Esophagus squamous epithelium (tissue), 4 donors: ENCODE data around the genes GIGYF2, SAG and UGT1A8.

- PRO-cap: no peak
- RAMPAGE, long total RNA, 4 experiments: no peak in any of the 4 experiments
Observed at GRCh38 chr2:231627558-231628482, 35.2 kb downstream of the TEX44 start.

GRCh38 chr2:231684805-231685165 is 23.5 kb upstream of the PTMA start:
- PRO-cap: no peak
- RAMPAGE, long total RNA, 4 experiments: no peak in any of the 4 experiments

- PRO-cap: bidirectional peak, plus-strand start at chr2:232697331, minus-strand start at chr2:232697079
- RAMPAGE, long total RNA, 4 experiments: start-site peak on the plus strand in 4 of 4 experiments, at chr2:232697324-232697371 at its widest, 199 to 651 reads per replicate
Observed at GRCh38 chr2:232696716-232697499, at the start of gene GIGYF2. Gene GIGYF2, plus strand, starts transcription at chr2:232697331.

- PRO-cap: unidirectional peak, plus-strand start at chr2:232697560; unidirectional peak, minus-strand start at chr2:232697918
- RAMPAGE, long total RNA, 4 experiments: no peak in any of the 4 experiments
Observed at GRCh38 chr2:232697500-232698085, 462 bp downstream of the GIGYF2 start.

- PRO-cap: no peak
- RAMPAGE, long total RNA, 4 experiments: no peak in any of the 4 experiments
Observed at GRCh38 chr2:232790459-232791566, 14.4 kb upstream of the KCNJ13 start.

DNA sequence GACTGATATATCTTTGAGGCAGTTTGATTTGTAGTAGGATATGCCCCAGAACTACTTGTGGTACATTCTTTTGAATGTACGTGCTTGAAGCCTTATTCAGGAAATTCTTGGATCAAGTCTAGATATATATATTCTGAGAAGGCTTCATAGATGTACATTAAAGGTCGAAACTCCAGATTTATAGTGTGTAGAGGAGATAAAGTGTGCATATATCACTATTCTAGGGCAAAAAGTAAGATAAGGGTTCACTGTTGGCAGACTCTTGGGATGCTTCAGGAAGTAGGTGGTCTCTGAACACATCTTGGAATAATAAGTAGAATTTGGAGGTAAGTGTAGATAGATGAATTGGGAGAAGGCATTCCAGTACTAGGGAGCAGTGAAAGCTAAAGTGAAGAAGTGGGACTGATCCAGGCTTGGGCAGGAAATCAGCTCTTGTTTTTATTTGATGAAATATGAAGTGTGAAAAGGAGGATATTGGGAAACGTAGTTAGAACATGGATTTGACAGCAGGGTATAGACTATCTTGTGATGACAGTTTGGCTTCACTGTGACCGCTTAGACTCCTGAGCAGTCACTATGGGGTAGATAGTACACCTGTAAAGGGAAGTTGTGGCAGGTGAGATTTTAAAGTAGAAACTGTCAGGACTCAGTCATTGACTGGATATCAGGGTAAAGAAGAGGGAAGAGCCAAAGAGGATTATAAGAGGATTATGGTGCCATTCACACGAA is 16.5 kb upstream of the KCNJ13 start:
- PRO-cap: no peak
- RAMPAGE, long total RNA, 4 experiments: no peak in any of the 4 experiments

DNA sequence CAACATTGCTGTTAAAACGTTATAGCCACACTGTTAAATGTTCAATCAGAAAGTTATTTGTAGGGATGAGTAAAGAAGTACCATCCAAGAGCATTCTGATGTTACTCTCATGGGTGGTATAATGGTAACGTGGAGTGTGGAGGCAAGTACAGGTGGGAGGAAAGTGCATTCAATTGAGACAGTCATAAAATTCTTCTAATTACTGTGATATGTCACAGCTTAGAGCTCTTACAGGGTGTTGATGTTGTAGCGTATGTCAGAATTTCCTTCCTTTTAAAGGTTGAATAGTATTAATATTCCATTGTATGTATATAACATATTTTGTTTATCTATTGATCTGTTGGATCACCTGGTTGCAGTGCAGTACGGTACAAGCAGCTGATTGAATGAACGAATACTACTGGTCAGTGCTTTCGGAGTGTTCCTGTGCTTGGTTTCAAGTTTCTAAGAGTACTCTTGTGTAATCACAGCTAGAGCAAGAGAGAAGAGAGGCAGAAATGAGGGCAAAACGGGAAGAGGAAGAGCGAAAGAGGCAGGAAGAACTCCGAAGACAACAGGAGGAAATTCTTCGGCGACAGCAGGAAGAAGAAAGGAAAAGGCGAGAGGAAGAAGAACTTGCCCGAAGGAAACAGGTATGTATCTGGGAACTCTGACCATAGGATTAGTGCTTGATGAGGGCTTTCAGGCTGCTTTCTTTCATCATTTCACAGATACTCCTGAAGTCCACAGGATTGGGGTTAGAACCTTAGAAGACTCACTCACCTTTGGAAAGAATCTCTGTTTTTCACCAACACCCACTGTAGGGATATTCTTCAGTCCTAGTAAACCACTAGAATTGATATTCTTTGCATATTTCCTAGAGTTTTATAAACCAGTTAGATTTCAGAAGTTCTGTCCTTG is 40.3 kb upstream of the KCNJ13 start:
- PRO-cap: no peak
- RAMPAGE, long total RNA, 4 experiments: no peak in any of the 4 experiments

DNA sequence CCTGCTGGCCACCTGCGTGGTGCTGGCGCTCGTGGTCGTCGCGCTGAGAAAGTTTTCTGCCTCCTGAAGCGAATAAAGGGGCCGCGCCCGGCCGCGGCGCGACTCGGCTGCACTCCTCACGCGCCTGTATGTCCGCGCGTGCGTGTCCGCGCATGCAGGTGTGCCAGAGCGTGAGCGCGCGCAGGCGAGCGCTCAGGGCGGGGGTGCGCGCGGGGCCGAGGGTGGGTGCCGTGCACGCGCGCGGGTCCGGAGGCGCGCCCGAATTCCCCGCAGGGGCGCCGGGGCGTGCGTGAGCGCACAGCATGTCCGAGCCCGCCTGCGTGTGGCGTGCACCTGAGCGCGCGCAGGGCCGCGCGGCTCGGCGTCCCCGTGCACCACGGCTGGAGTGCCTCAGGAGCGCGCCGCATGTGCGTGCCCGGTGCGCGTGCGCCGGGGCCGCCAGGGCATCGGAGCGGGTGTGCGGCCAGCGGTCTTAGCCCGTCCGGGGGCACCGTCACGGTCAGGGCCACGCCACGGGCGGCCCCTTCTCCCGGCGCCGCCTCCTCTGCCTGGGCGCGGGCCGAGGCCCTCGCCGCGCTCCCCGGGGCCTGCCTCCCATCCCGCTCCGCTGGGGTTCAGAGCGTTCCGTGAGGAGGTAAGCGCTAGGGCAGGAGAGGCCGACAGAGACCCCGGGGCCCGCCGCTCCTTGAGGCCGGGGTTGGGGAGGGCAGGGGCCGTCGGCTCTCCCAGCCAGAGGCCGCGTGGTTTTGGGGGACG is 6.4 kb downstream of the SNORC start:
- PRO-cap: bidirectional peak, plus-strand start at position 406 of the sequence, minus-strand start at position 130 of the sequence
- RAMPAGE, long total RNA, 4 experiments: no peak in any of the 4 experiments

DNA sequence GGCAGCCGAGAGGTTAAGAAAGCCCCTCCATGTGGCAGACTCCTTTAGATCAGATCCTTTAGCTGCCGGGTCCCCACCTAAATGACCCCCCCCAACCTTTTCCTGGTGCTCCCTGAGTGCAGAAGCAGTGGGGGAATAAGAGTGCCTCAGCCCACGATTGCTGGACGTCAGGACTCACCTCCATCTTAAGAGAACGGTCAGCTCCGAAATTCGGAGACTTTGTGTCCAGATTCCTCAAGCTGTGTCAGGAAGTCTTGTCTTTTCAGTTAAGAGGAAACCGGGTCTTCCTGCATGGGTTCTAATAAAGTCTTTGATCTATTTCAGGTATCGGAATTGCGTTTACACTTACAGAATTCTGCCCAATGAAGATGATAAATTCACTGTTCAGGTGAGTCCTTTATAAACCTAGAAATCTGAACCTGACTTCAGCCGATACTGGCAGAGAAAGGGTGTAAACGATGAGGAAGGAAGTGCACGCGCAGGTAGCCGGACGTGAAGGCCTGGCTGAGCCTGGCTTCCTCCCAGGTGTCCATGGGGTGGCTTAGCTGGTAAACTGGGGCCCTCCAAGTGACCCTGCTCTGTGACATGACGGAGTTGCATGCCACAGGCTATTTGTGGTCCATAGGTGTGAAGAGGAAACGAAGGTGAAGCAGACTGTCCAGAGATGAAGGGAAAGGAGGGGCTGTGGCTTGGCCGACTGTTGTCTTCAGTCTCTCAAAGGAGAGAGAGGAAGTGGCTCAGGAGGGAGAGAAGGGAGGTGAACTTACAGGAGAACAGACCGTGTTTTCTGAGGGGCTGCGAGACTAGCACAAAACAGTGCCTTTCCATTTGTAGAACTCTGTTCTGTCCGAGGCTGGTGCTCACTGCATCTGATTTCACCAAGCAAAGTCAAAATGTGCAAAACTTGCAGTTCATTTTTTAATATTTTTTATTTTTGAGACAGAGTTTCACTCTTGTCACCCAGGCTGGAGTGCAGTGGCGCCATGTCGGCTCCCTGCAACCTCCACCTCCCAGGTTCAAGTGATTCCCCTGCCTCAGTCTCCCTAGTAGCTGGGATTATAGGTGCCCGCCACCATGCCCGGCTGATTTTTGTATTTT is 19.2 kb downstream of the INPP5D start:
- PRO-cap: no peak
- RAMPAGE, long total RNA, 4 experiments: no peak in any of the 4 experiments

GRCh38 chr2:233084320-233084938 is 24.3 kb downstream of the INPP5D start:
- PRO-cap: bidirectional peak, plus-strand start at chr2:233084662, minus-strand start at chr2:233084480; bidirectional peak, plus-strand start at chr2:233084766, minus-strand start at chr2:233084679
- RAMPAGE, long total RNA, 4 experiments: no peak in any of the 4 experiments

DNA sequence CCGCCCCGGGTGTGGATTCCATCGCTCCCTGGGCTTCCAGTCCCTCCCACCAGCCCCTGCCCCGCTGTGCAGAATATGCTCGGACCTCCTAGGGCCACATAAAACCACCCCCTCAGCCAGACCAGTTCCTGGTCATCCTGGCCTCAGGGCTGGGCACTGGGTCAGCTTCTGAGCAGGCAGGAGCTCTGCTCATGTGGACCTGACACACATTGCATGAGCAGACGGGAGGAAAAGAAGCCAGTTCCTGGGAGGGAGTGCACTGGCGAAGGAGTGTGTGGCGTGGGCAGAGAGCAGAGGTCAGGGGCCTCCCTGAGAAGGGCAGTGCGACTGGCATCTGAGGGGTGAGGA is 85.3 kb upstream of the ATG16L1 start:
- PRO-cap: no peak
- RAMPAGE, long total RNA, 4 experiments: no peak in any of the 4 experiments

GRCh38 chr2:233168860-233169475 is 82.5 kb upstream of the ATG16L1 start:
- PRO-cap: no peak
- RAMPAGE, long total RNA, 4 experiments: no peak in any of the 4 experiments

GRCh38 chr2:233204396-233205093 is 46.9 kb upstream of the ATG16L1 start:
- PRO-cap: unidirectional peak, minus-strand start at chr2:233204585
- RAMPAGE, long total RNA, 4 experiments: no peak in any of the 4 experiments

DNA sequence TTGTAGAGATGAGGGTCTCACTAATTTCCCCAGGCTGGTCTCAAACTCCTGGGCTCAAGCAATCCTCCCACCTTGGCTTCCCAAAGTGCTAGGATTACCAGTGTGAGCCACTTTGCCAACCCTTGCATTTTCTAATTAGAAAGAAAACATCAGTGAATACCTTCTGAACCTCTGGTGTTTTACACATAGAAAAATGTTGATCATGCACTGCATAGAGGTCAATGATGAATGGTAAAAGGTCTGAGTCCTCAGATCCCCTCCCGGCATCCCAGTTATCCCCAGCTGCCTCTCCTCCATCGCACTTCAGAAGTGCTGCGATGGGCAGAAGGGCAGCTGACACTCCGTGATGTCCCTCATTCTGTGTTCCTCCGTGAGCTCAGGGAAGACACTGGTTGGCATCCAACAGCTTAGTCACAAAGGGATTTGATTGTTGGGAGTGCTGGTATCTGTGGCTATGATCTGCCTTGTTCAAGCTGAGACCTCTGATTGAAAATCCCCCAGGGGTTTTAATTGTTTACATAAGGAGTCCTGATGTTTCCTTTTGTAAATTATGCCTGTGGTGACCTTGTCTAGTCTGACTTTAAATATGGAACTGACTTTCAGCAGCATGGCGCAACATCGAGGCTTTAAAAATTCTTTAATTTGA is 19.0 kb upstream of the SAG start:
- PRO-cap: no peak
- RAMPAGE, long total RNA, 4 experiments: no peak in any of the 4 experiments

- PRO-cap: no peak
- RAMPAGE, long total RNA, 4 experiments: no peak in any of the 4 experiments
Observed at GRCh38 chr2:233307616-233308080, at the start of gene SAG. Gene SAG, plus strand, starts transcription at chr2:233307816.

GRCh38 chr2:233440719-233441333 is 86.5 kb downstream of the DGKD start:
- PRO-cap: no peak
- RAMPAGE, long total RNA, 4 experiments: no peak in any of the 4 experiments

- PRO-cap: no peak
- RAMPAGE, long total RNA, 4 experiments: no peak in any of the 4 experiments
Observed at GRCh38 chr2:233617328-233618031, at the start of gene UGT1A8. Gene UGT1A8, plus strand, starts transcription at chr2:233617633.

DNA sequence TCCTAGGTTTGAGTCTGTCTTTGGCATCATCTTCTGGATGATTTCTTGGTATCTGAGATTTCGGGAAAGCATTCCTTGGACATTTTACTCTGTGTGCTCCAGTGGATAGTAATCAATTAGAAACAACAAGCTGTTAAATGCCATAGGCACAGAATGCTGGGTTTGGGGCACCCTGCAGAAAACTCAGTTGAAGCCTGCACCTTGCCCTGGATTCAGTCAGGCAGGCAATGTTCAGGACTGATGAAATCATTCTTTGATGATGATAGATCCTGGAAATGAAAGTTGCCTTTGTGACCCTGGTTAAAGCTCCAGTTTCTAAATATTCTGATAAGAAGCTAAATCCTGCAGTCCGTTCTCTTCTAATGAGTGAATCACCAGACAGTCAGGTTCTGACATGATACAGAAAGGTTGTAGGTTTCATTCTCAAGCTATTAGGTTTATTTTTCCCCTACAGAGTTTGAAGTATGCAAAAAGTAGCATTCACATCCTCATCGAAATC is 1.3 kb downstream of the UGT1A1 start:
- PRO-cap: no peak
- RAMPAGE, long total RNA, 4 experiments: no peak in any of the 4 experiments

DNA sequence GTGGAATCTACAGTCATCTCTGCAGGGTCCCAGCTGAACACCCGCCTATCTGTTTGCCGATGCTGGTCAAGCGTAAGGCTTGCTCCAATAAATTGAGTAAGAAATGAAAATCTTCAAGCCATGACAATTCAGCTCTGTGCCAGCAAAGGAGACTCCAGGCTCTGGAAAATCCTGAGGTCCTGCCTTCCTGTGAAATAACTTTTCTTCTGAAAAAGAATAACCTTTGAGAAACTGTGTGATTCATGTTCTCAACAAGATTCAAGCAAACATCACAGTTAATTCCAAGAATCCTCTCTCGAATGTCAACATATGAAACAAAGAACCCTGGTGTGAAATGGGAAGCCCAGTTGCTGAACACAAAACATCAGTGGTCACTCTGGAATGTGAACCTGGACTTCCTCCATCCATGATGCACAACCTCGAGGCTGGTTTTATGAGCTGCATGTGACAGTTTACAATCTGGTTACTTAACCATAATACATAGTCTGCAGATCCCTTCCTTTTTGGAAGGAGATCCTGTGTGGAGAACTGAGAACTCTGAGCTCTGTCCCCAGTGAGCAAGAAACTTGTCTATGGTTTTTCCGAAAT is 201.3 kb downstream of the SPP2 start:
- PRO-cap: bidirectional peak, plus-strand start at position 490 of the sequence, minus-strand start at position 205 of the sequence
- RAMPAGE, long total RNA, 4 experiments: no peak in any of the 4 experiments

DNA sequence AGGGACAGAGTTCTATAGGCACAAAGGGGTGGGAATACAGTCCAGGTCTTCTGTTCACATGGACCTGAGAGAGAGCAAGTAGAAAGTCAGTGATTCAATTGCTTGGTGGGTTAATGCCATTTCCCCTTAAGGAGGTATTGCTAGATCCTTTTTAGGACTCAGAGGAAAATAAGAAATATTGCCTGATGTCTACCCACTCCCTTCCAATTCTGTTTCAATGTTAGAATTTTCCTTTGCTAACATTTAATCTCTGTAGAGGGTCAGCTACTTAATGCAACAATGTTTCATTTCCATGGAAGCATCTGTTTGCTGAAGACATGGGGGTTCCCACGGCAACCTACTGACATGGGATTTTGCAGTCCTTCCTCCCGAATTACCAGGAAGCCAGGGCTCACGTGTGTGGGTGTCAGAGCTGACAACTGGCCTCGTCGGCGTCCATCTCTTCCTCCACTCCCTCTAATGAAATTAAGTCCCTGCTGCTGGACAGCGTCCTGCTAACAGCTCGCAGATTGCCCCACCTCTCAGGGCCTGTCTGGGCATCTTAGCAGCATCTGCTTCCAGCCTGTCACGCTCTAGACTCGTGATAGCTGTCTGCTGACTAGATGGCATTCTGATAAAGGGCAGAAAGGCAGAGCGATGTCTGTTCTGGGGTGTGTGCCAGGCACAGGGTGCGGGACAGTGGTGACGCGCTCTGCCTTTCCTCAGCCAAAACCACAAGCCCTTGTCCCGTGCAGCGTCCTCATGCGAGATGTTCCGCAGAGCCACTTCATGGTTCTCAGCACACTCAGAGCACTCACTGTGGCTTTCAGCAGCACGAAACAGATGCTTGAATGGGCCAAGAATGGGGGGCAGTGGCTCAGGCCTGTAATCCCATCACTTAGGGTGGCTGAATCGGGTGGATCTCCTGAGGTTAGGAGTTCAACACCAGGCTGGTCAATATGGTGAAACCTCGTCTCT is 161.2 kb downstream of the ARL4C start:
- PRO-cap: bidirectional peak, plus-strand start at position 468 of the sequence, minus-strand start at position 458 of the sequence; bidirectional peak, plus-strand start at position 764 of the sequence, minus-strand start at position 523 of the sequence
- RAMPAGE, long total RNA, 4 experiments: no peak in any of the 4 experiments